Measurements from ENCODE around the genes FUT4, KDM4E and SESN3.

DNA sequence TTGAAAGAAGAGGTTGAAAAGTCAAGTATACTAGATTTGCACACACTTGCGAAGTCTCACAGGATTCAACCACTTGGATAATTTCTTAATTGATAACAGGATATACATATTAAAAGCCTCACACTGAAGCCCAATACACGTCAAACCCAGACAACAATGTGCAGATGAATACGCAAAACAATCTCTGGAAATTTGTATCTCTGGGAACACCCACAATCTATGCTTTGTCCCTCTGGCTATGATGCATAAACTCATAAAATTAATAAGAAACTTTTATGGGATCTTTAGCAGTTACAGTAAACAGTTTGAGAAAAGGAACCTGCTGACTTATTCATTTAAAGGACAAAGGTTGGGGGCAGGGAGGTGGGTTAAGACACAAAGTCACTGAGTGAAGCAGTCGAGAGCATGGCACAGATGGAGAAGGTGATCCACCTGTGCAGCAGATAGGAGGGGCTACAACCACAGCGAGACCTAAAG, 45.2 kb downstream of the SMCO4 start:
- PRO-cap, 4 experiments = no peak in any of the 4 experiments
- RAMPAGE, long total RNA, 2 experiments = no peak in any of the 2 experiments
- RRBS = no CpG with 5 or more reads among the region's 5 CpGs

DNA sequence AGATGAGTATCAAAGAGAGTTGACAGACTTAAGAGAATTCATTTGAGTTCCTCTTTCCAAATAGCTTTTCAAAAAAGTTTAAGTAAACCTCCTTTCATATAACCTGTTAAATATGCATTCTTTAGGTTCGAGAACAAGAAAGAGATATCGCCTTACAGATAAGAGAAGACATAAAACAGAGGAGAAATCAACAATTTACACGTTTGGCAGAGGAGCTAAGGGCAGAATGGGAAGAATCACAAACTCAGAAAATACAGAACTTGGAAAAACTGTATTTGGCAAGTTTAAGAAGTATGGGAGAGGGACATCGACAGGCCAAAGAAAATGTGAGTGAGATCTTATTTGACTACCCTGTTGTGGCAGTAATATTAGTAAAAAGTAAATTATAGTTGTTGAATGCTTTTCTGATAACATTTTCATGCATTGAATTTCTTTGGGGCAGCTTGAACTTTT, 6.0 kb downstream of the CEP295 start:
- PRO-cap, 4 experiments = no peak in any of the 4 experiments
- RAMPAGE, long total RNA, 2 experiments = no peak in any of the 2 experiments
- RRBS = no CpG with 5 or more reads among the region's 4 CpGs

DNA sequence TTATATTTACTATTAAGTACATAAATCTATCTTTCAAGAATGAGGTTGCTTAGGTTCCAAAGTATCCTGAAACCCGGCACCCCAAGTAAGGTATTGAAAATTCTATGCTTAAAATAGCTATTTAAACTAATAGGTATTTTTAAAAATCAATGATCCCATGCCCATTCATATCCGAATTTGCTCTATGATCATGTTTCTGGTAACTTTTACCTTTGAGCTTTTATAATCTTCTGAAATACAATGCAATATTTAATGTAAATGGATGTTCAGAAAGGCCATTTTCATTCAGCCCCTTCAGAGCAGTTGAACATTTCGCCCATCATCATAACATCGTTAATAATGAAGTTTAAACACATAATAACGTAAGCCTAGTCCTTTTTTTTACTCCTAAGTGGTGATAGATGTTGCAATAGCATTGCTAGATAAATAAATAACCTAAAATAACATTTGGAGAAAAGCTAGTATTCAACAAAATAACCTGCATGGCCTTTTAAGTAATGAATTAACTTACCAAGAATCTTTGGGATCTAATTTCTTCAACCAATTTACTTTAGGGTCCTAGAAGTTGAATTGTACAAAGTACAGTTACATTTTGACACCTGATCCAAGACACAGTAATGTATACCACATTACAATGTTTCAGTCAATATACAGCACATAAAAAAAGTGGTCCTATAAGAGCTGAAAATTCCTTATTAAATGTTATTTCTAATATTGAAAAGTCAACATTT, 9.9 kb downstream of the TAF1D start:
- PRO-cap, 4 experiments = no peak in any of the 4 experiments
- RAMPAGE, long total RNA, 2 experiments = no peak in any of the 2 experiments
- RRBS = no CpG with 5 or more reads among the region's 5 CpGs

GRCh38 chr11:94153044-94153813, 24.6 kb downstream of the PANX1 start:
- PRO-cap, 4 experiments = no peak in any of the 4 experiments
- RAMPAGE, long total RNA, 2 experiments = no peak in any of the 2 experiments
- RRBS = no CpG with 5 or more reads among the region's 5 CpGs

DNA sequence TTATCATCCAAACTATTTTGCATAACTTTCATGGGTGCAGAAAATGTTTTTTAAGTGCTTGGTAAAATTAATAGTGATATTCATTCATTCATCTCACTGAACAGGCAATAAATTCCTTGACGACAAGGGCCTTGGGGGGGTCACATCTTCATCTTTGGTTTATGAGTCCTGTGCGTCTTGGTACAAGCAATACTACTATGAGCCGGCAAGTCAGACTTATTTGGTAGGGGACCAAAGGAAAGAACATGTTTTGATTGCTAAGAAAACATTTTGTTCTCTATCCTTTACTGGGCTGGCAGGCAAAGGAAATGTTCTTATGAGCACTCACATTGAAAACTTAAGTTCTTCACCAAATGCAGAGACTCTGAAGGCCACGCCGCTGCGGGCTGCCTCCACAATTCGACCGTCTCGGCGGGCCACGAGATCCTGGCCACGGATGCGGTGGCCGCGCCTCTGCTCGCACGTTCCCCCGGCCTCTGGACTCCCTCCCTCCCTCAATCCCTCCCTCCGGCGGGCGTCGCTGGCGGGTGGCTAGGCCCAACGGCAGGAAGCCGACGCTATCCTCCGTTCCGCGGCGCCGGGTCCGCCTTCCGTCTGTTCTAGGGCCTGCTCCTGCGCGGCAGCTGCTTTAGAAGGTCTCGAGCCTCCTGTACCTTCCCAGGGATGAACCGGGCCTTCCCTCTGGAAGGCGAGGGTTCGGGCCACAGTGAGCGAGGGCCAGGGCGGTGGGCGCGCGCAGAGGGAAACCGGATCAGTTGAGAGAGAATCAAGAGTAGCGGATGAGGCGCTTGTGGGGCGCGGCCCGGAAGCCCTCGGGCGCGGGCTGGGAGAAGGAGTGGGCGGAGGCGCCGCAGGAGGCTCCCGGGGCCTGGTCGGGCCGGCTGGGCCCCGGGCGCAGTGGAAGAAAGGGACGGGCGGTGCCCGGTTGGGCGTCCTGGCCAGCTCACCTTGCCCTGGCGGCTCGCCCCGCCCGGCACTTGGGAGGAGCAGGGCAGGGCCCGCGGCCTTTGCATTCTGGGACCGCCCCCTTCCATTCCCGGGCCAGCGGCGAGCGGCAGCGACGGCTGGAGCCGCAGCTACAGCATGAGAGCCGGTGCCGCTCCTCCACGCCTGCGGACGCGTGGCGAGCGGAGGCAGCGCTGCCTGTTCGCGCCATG, at the start of gene FUT4:
TSS of gene FUT4 (plus strand) at position 567 of the 1,157 bp plus-strand sequence.
- PRO-cap, 4 experiments = peak in 4 of 4 experiments; most common plus-strand start position 567 of the sequence (in 4); most common minus-strand start position 979 of the sequence (in 4)
- RAMPAGE, long total RNA, 2 experiments = no peak in any of the 2 experiments
- RRBS = 2% methylated on average over 53 of the region's 90 CpGs

DNA sequence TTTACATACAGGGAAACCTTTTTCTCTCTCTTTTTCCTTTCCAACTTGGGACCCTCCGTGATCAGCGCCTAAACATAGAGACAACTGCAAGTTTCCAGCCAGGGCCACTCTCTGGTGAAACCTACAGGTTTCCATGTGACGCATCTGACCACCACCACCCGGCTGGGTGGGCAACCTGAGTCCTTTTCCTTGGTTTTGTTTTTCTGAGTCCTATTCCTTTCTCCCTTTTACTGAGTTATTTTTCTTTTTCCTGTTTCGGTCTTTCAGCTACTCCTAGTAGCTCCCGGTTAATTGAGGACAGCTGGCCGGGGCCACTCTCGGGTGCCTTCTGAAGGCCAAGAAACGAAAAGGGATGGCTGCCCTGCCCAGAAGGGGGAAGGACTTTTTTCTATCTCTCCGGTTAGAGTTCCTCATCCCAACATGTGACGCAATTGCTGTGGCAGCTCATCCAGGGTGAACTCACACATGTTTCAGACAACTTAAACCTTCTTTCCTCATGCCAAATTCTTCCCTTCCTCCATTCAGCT, 83.5 kb downstream of the PIWIL4 start:
- PRO-cap, 4 experiments = peak in 1 of 4 experiments; most common plus-strand start position 430 of the sequence (in 1)
- RAMPAGE, long total RNA, 2 experiments = no peak in any of the 2 experiments
- RRBS = 7% methylated on average over 3 of the region's 11 CpGs

DNA sequence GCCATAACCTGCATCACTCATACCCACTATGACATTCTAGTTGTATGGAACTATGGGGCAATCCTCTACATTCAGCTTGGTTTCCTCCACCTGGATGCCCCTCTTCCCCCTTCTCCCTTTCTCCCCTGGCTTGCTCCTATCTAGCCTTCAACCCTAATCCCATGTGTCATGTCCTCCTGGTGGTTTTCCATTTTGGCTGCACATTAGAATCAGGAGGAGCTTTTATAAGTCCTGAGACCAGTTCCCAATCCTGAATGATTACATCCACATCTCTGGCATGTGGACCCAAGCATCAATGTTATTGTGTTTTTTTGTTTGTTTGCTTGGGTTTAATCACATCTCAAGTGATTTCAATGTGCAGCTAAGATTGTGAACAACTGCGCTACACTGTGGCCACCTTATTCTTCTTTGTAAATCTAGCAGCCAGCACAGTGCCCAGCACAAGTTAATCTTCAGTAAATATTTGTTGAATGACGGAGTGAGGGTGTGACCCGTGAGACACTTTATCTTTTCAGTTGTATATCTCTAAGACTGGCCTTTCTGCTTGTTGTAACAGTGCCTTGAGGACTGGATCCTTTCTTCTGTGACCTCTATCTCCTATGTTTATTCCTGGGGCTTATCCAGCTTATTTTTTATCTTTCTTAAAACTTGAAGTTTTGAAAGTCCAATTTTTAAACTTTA, 21.6 kb upstream of the AMOTL1 start:
- PRO-cap, 4 experiments = no peak in any of the 4 experiments
- RAMPAGE, long total RNA, 2 experiments = no peak in any of the 2 experiments
- RRBS = no CpG with 5 or more reads among the region's 3 CpGs

GRCh38 chr11:94750489-94751239, 17.5 kb upstream of the AMOTL1 start:
- PRO-cap, 4 experiments = no peak in any of the 4 experiments
- RAMPAGE, long total RNA, 2 experiments = no peak in any of the 2 experiments
- RRBS = no CpG with 5 or more reads among the region's 10 CpGs

DNA sequence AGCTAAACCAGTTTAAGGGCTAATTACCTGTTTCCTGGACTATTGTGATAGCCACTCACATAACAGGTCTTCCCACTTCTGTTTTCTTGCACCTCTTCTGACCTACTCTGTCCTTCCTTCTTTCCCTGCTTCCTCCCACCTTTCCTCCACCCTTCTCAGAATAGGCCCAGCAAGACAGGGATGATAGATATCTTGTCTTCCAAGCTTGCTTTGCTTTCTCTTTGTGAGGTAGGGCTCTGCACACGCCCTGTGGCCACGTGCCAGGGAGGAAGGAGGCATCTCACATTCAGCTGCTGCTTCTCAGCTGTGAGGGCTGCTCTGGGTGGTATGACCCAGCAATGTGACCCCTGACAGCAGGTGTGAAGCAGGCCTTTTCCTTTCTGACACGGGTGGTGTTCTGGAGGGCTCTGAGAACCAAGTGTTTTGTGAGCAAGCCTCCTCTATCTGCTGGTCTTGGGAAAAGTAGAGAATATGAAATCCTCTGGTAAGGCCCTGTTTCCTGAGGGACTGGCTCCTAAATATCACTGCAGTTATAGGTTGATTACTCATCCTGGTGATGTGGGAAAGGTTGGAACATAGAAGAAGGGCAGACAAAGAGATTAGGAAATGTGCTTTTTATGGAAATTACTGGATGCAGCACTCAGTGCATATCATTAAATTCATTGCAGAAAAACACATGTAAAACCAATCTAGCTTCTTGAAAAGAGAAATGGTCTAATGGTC, 8.4 kb downstream of the AMOTL1 start:
- PRO-cap, 4 experiments = no peak in any of the 4 experiments
- RAMPAGE, long total RNA, 2 experiments = no peak in any of the 2 experiments
- RRBS = no CpG with 5 or more reads among the region's 3 CpGs

GRCh38 chr11:94796392-94796709, 28.2 kb downstream of the AMOTL1 start:
- PRO-cap, 4 experiments = no peak in any of the 4 experiments
- RAMPAGE, long total RNA, 2 experiments = no peak in any of the 2 experiments
- RRBS = no CpG with 5 or more reads among the region's 4 CpGs

DNA sequence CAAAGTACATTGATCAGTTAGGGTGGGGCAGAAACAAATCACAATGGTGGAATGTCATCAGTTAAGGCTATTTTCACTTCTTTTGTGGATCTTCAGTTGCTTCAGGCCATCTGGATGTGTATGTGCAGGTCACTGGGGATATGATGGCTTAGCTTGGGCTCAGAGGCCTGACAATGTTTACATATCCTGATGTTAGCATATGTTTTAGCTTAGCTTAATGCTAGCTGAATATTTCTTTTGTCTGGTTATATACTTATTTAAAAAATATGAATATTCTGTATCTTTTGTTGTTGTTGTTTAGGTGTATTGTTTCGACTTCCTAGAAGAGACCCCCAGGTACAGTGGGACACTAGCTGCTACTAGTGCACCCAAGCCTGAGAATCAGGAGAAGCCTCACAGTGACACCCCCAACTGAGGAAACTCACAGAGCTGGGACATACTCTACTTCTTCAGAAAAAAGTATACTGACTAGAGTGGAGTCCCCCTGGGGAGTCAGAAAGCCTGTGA, at the start of gene KDM4E:
TSS of gene KDM4E (plus strand) at position 369 of the 507 bp plus-strand sequence.
- PRO-cap, 4 experiments = no peak in any of the 4 experiments
- RAMPAGE, long total RNA, 2 experiments = no peak in any of the 2 experiments
- RRBS = no CpG with 5 or more reads among the region's 1 CpG

GRCh38 chr11:95037744-95038065, 12.6 kb downstream of the KDM4E start:
- PRO-cap, 4 experiments = no peak in any of the 4 experiments
- RAMPAGE, long total RNA, 2 experiments = no peak in any of the 2 experiments
- RRBS = no CpG with 5 or more reads among the region's 39 CpGs

DNA sequence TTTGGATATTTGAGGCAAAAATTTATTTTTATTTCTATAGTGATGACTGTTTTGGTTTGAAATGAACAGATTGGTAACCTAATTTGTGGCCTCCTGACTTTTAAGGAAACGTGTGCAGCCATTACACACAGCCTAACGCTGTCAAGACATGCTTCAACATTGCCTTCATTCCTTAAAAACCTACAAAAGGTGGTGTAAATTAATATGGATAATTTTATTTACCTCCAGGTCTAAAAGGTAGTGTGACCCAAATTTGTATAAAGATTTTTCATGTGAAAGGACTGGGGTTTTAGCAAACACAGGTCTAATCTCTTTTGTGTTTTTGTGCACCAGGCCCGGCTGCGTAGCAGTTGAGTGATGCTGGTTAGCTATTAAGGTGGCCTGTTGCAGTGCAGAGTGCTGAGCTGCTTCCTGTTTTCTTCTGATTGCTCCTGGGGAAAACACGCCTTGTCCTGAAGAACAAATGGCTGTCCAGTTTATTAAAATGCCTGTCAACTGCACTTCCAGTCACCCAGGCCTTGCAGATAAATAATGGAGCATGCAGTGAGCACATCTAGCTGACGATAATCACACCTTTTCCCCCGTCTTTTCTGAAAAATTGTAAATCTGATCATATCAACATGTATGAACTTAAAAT, 1.7 kb downstream of the SRSF8 start:
- PRO-cap, 4 experiments = peak in 4 of 4 experiments; most common plus-strand start position 523 of the sequence (in 4); most common minus-strand start position 140 of the sequence (in 1)
- RAMPAGE, long total RNA, 2 experiments = no peak in any of the 2 experiments
- RRBS = no CpG with 5 or more reads among the region's 7 CpGs

- PRO-cap, 4 experiments = peak in 4 of 4 experiments; most common plus-strand start chr11:95231329 (in 1); most common minus-strand start chr11:95231202 (in 4)
- RAMPAGE, long total RNA, 2 experiments = no peak in any of the 2 experiments
- RRBS = 2% methylated on average over 18 of the region's 66 CpGs
These were observed at the start of gene SESN3 for GRCh38 chr11:95230870-95231522. Gene SESN3 (minus strand): TSS chr11:95231202.

DNA sequence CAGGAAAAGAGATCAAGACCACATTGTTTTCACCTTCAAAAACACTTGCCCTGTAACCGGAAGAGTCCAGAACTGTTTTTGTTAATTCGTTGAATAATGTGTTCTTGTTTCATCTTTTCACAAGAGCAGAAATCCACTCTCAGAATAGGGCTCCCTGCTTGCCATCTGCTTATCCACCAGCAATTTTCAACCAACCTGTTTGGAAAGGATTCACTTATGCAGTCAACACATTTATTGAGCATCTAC, 100.6 kb downstream of the FAM76B start:
- PRO-cap, 4 experiments = no peak in any of the 4 experiments
- RAMPAGE, long total RNA, 2 experiments = no peak in any of the 2 experiments
- RRBS = no CpG with 5 or more reads among the region's 2 CpGs

DNA sequence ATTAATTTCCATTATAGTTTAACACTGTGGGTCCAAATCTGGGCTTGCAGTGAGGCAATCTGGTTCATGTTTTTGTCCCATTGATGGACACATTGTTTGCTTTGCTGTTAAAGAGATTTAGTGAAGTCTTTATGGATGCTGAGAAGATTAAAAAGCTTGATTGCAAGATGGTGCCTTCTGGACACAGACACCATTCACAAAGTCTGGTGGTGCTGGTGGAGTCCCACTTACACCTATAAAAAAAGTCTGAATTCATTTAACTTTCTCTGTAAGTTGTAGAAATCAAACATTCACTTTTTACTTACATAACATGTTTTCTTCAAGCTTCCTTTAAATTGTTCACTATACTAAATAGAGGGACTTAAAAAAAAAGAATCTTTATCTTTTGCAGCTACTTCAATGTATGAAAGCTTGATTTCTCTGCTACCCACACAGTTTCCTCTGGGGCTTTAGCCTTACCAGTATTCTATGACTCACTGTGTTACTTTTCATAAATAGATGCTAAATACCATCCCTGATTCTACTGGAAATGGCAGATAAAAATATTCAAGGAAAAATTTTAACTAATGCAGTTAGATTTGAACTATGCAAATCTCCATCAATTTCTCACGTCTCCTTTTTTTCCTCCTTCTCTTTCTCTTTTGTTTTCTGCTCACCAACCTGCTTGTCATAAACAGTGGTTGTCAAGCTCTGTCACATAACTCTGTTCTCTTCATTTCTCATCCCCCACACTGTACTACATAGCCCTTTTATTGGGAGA, 89.8 kb downstream of the FAM76B start:
- PRO-cap, 4 experiments = no peak in any of the 4 experiments
- RAMPAGE, long total RNA, 2 experiments = no peak in any of the 2 experiments
- RRBS = no CpG with 5 or more reads among the region's 1 CpG

DNA sequence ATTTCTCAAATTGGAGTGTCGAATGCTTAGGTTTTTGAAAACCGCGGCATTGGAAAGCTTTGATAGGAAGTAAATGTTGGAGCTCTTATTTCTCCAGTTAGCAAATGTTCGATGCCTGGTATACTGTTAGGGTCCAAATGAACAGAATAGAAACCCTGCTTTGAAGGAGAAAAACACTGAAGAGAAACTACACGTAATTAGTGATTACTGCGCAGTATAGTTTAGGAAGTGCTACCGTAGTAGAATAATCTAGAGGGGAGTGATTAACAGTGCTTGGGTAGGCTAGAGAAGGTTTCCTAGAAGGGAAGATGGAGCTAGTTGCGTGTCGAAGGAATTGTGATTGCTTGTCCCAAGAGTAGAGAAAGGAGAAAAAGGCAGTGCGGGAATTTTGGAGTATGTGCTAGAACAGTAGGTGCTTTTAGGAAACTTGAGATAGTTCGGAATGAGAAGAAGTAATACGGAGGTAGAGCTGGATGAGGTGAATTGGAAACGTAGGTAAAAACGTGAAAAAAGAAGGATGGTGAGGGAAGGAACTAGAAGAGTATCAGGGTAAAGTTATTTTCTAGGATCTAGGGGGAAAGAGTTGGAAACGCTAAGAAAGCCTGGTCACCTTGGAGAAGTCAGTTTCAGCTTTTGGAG, 1.2 kb downstream of the CEP57 start:
- PRO-cap, 4 experiments = peak in 1 of 4 experiments; most common plus-strand start position 445 of the sequence (in 1); most common minus-strand start position 342 of the sequence (in 1)
- RAMPAGE, long total RNA, 2 experiments = no peak in any of the 2 experiments
- RRBS = no CpG with 5 or more reads among the region's 15 CpGs

GRCh38 chr11:96052878-96053326, 129.0 kb upstream of the MTMR2 start:
- PRO-cap, 4 experiments = no peak in any of the 4 experiments
- RAMPAGE, long total RNA, 2 experiments = start-site peak on the minus strand in 1 of 2 experiments, at chr11:96052987-96053164 at its widest, 7 reads per replicate
- RRBS = no CpG with 5 or more reads among the region's 1 CpG

DNA sequence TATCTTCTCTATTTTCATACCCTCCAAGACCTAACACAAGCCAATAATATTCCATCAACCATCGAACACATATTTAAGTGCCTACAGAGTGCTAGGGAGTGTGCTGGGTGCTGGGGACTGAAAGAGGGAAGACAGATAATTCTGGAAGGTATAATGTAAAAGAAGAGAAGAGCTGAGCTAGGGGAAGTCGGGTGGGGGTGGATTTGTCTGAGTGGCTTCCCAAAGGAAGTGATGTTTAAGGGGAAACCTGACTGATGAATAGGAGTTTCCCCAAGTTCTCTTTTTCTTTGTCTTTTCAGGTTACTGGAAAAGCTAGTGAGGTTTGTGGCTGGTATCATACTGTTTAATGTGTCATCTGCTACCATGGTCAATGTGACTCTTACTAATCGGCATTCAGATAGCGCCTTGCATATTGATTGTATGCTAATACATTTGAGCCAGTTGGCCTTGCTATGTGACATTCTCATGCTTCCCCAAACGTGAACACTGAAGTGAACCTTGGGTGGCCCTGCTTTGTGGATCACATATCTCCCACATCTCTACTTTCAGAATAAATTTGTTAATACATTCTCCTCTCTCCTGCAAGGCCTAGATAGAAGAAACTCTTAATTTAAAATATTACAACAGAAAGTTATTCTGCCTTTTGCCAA, 151.7 kb upstream of the MTMR2 start:
- PRO-cap, 4 experiments = no peak in any of the 4 experiments
- RAMPAGE, long total RNA, 2 experiments = no peak in any of the 2 experiments
- RRBS = no CpG with 5 or more reads among the region's 5 CpGs

DNA sequence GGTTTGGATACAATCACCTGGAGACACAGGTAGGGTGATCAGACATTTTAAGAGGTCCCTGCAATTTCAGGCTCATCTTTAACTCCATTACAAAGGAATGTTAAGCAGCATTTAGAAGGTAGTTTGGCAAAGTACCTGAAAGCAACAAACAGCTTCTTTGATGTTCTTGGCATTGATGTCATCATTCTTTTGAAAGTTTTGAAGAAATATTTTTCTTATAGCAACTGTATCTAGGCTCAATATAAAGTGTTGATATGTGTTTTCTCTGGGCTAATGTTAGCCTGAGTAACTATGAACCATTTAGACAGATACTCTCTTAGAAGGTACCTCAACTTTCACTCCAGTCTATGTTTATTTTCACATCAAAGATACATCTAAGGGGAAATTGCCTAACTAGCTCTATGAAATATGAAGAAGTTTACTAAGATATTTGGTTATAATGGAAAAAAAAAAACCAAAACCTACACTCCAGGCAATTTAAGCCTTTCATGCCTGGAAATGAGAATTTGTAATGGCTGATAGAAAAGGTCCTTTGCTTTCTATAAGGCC, 181.6 kb upstream of the MTMR2 start:
- PRO-cap, 4 experiments = no peak in any of the 4 experiments
- RAMPAGE, long total RNA, 2 experiments = no peak in any of the 2 experiments